ENCODE results near the genes VCX, SHROOM2 and FRMPD4.

DNA sequence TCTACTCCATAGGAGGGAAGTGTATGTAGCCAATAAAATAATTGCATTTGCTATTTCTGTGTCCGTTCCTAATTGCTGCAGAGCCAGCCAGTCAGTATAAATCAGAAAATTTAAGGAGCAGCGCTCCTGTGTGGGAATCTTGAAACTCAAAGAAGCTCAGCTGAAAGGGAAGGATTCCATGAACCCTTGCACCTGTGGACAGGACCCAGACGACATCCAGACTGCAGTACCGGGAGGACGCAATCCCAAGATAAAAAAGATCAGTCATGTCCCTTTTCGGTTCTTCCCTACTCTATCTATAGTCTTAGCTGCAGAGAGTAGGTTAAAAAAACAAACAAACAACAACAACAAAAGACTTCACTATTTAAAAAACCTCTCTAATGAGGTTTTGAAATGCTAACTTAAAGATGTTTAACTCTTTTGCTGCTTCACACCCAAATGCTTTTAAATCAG, 216.0 kb upstream of the STS start:
- PRO-cap: no peak

DNA sequence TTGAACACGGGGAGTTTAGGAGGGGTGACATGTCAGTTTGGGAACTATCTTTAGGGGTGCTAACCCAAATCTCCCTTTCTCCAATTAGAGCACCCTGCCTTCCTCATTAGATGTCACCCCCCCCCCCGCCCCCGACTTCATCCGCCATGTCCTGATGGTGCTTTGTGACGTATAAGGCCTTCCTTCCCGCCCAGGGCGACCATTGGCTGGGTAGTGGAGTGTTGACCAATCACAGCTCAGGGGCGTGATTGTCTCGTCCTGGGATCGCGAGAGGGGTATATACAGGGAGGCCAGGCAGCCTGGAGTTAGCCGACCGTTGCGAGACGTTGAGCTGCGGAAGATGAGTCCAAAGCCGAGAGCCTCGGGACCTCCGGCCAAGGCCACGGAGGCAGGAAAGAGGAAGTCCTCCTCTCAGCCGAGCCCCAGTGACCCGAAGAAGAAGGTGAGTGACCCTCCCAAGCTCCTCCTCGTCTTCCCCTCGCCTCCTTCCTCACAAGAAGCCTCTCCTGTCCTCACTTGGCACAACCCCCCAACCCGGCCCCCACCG, at the start of gene VCX:
TSS of gene VCX (plus strand) at position 308 of the 547 bp plus-strand sequence.
- PRO-cap: no peak

DNA sequence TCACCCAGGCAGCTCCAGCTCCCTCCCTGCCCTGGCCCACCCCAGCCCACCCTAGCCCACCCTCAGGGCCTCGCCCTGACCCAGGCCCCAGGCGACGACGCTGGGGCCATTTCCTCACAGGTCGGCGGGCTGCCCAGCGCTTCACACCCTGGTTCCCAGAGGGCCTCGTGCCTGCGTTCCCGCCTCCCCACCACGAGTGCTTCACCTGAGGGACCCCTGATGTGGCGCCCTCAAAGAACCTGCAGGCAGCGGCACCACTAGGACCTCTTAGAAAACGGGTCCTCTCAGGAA, 335 bp downstream of the FAM9B start:
- PRO-cap: no peak

GRCh38 chrX:9163421-9163874, 129.5 kb upstream of the FAM9B start:
- PRO-cap: no peak

- PRO-cap: no peak
Measured at GRCh38 chrX:9368324-9368764, 96.5 kb upstream of the TBL1X start.

DNA sequence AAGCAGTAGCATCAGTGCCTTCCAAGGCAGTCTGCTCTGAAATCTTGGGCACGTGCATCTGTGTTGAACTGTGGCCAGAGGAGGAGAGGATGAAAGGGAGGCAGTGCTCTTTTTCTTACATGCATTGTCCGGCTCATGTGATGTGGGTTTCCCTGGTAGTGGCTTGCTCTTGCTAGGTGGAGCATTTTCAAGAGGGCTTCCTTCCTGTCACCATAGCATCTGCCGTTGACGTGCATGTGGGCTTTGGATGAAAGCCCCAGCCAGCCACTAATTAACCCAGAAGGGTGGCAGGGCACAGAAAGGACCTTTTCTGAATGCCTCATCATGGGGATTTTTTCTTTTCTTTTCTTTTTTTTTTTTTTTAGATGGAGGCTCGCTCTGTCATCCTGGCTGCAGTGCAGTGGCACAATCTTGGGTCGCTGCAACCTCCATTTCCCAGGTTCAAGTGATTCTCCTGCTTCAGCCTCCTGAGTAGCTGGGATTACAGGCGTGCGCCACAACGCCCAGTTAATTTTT, 121.3 kb downstream of the GPR143 start:
- PRO-cap: no peak

DNA sequence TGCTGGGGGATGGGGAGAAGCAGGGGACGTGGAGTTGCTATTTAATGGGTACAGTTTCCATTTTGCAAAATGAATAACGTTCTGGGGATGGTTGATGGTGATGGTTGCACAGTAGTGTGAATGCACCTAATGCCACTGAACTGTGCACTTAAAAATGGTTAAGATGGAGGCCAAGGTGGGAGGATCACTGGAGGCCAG, 103.2 kb downstream of the GPR143 start:
- PRO-cap: no peak

- PRO-cap: no peak
Measured at GRCh38 chrX:9719399-9719829, 46.2 kb downstream of the GPR143 start.

- PRO-cap: bidirectional peak, plus-strand start at chrX:9786440, minus-strand start at chrX:9786260
Measured at GRCh38 chrX:9786182-9786794, at the start of gene SHROOM2. Gene SHROOM2 (plus strand): TSS chrX:9786429.

DNA sequence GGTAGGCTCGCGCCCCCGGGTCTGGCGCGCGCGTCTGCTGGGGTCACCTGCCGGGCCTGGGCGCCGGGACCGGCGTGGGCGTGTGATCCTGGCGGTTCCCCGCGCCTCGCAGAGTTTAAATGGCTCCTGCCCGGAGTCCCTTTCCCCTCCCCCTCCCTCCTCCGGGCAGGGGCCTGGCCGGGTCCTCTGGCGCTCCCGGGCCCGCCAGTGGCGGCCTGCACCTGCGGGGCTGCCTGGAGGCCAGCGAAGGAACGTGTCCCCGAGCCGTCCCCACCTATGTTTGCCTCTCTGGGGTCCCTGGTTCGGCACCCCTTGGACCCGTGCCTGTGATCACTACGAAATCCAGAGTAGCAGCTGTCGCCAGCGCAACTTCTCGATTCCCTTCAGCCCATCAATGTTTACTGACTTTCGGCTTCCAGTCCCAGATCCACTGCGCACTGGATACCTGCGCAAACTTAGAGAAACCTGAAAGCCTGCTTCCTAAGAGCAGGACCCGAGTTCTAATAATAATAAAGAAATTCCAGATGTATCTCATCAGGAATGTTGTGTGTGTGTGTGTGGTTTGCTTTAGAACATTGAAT, 656 bp downstream of the SHROOM2 start:
- PRO-cap: no peak

DNA sequence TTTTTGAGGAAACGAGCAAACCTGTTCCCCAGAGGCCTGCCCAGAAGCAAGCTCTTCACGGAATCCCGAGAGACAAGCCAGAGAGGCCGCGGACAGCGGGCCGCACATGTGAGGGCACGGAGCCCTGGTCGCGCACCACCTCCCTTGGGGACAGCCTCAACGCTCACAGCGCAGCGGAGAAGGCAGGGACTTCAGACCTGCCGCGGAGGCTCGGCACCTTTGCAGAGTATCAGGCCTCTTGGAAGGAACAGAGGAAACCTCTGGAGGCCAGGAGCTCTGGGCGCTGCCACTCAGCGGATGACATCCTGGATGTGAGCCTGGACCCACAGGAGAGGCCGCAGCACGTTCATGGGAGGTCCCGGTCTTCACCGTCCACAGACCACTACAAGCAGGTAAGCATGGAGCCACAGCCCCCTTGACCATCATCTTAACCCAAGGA, 70.8 kb upstream of the CLDN34 start:
- PRO-cap: no peak

- PRO-cap: bidirectional peak, plus-strand start at chrX:10015260, minus-strand start at chrX:10014926
Measured at GRCh38 chrX:10014455-10015413, 47.6 kb downstream of the CLDN34 start.

DNA sequence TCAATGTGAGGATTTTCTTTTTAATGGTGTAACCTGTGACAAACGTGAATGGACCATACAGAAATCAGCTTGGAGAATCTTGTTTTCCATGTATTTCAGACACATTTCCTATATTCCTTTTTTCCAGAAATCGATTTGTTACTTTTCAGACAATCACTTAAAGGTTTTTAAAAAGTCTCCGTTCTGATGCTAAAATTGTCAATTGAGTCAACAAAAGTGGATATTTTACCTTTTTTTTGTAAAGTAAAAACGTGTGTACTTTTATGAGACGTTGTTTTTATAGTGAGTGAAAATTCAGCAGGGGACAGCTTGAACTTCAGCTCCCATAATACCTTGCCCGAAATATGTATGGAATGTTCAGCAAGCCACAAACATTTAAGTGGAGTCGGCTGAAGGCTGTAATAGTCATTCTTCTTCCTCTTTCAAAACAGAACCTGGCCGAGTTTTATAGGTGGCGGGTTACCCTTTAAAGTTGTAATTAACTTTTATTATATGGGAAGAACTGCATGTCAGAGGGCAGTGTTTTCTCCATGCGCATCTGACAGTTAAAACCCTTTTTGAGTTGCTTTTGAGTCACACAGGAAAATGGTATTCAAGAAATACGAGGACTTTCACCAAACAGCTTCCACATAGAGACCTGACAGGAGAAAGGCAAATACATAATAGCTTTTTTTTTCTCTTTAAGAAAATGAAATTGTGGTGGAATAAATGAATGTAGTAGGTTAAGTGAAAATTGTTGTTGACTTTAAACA, 50.7 kb downstream of the CLDN34 start:
- PRO-cap: no peak

DNA sequence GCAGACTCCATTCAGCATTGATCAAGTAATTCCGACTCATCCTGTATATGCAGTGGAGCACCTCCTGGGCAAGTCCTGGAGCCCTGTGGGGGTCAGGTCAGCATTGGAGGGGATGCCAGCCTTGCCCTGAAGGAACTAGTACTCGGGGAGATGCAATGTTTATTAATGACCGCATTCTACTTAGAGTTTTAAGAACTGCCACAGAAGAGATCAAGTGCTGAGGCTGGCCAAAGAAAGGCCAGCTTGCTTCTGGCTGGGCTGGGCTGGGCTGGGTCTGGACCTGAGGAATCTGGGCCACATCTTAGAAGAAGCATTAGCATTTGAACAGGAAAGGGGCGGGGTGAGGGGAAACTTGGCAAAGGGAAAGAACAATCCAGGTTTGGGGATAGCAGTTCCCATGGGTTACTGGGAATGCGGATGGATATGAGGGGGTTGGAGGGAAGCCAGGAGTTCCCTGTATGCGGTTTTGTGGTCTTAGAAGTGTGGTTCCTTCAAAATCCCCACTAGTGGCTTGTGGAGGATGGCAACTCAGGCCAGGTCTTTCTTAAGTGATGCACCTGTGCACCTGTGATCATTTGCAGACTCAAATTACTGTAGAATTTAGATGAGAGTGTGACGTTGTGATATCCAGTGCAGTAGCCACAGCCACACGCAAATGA, 83.3 kb downstream of the CLDN34 start:
- PRO-cap: no peak

- PRO-cap: no peak
Measured at GRCh38 chrX:10133889-10134861, 22.6 kb upstream of the CLCN4 start.

DNA sequence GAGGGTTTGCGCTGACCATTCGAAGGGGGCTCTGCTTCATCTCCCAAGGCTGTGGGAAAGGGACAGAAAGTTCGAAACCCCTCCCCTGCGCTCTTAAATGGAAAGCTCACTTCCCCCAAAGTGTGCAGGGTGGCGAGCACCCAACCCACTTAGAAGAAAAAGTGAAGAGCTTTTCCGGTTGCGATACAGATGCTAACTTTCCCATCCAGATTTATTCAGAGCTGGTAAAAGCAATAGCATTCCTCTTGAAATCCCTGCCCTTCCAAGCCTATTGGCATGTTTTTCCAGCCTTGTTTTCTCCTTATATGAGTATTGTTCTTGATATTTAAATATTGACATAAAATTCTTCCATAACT, 1.3 kb downstream of the MID1 start:
- PRO-cap: no peak

- PRO-cap: no peak
Measured at GRCh38 chrX:11266198-11266660, 27.0 kb upstream of the AMELX start.

GRCh38 chrX:11426731-11427233, 133.6 kb downstream of the AMELX start:
- PRO-cap: no peak

GRCh38 chrX:12137608-12138533, at the start of gene FRMPD4:
Gene FRMPD4 (plus strand): TSS chrX:12138473.
- PRO-cap: no peak

- PRO-cap: no peak
Measured at GRCh38 chrX:12955720-12956848, 18.8 kb upstream of the TMSB4X start.